ENCODE results near the gene HSD11B1.

GRCh38 chr1:208051890-208052595, 141.1 kb upstream of the CD34 start:
- RRBS = no CpG with 5 or more reads among the region's 10 CpGs

DNA sequence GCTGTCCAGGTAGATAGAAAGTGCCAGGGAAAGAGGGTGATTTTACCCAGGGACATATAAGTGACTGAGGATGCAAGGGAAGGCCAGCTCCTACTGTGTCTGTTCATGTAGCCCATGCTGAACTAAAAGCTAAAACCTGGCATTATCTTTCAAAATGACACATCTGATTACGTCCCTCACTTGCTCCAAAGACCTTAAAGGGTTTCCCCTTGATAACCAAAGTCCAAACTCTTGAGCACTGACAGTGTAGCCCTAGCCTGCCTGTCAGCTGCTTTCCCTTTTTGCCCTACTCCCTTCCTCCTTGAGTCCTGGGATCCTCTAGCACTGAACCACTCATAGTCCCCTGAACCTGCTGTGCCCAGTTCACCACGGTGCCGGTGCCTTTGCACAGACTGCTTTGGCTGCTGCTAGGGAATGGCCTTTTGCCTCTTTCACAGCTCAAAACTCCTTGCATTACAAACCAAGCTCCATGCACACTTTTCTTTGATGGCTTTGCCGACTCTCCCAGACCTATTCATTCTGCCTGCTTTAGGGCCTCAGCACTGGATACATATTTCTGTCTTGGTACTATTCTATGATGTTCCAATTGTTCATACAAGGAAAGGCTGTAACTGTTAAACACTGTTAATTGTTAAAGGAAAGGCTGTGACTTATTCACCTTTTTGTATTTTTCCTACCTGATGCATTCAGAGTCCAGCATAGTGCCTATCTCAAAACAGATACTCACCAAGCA, 67.4 kb downstream of the PLXNA2 start:
- RRBS = no CpG with 5 or more reads among the region's 4 CpGs

DNA sequence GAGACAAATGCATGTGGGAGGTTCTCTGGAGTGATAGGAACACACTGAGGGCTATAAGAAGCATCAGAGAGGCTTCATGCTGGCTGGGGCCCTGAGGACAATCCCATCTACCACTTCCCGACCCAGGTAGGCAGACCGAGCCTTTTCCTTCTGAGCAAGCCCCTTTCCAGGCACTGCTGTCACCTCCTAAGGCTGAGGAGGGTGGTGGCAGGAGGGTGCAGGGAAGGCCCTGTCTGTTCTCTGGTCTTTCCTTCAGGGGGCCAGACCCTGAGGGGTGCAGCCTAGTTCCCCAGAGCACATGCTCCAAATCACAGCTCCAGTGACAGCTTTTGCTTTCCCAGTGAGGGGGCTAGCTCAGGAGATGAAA, 63.1 kb downstream of the PLXNA2 start:
- RRBS = no CpG with 5 or more reads among the region's 2 CpGs

GRCh38 chr1:208183956-208185016, 59.9 kb downstream of the PLXNA2 start:
- RRBS = no CpG with 5 or more reads among the region's 8 CpGs

- RRBS = no CpG with 5 or more reads among the region's 11 CpGs
Measured at GRCh38 chr1:208198129-208198747, 45.9 kb downstream of the PLXNA2 start.

DNA sequence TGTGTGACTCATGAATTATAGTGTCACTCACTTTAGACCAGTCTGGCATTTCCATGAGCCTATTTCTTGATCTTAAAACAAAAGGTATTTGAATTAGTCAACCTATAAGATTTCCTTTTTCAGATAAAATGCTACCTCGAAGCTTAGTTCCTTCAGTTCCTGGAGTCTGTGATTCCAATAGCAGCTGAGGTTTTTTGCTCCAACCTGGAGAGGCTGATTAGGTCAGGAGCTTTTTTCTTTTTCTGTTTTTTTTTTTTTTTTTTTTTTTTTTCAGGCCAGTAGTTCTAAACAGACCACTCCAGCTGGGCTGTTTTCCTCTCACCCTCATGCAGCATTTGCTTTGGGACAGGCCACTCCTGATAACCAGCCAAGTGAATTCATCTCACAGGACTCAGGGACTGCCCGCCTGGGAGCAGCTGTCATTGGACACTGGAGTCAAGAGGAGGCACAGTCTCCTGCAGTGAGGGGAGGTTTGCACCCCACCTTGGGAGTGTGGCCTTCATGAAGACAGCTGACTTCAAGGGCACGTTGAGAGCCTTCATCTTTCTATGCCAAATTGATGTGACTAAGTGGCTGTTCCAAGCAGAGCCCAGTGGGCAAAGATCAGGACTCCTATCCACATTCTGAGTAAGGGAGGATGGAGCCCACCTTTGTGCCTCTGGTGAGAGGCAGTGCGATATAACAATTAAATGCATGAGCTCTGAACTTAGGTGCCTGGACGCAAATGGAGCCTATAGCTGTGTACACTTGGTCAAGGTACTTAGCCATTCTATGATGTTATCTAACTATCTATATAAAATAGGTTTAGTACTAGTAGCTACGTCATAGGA, 22.8 kb downstream of the PLXNA2 start:
- RRBS = no CpG with 5 or more reads among the region's 6 CpGs

GRCh38 chr1:208245219-208245669, 1.1 kb upstream of the PLXNA2 start:
- RRBS = no CpG with 5 or more reads among the region's 20 CpGs

DNA sequence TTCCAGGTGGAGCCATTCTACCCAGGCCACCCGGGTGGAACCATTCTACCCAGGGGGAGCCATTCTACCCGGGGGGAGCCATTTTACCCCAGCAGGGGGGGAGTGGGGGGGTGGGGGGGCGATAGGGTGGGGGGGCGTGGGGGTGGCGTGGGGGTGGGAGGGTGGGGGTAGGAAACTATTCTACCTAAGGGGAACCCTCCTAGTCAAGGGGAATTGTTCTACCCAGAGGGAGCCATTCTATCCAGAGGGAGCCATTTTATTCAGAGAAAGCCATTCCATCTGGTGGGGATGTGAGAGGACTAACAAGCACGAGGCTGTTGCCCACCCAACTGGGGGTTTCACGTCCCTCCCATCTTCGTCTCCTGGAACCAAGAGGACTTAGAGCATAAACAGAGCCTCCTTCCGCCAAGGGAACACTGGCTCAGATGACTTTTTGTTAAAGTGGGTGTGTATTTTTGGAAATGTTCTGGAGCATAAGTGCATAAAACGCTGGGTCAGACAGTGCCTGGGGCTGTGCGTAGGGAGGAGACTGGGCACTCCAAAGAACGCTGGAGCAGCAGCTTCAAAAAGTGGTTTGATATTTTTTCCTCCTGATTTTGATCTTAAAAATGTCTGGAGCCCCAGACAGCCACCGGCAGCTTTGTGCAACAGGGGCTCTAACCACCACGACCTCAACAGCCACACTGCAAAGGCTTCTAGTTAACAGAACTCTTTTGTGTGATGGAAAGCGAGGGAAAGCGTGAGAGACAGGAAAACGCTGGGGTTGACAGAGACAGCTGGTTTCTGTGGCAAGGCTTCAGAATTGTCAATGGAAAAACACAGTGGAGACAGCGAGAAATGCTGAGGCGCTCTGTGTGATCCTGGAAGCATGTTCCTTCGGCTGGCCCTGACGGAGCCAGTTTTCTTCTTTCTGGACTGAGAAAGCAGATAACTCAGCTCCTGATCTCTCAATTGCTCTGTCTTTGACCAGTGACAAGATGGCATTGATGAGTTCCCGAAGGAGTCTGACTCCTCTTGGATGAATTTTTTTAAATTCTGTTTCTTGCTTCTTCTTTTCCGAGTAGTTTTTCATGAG, 363.6 kb upstream of the CAMK1G start:
- RRBS = 67% methylated on average over 1 of the region's 23 CpGs

DNA sequence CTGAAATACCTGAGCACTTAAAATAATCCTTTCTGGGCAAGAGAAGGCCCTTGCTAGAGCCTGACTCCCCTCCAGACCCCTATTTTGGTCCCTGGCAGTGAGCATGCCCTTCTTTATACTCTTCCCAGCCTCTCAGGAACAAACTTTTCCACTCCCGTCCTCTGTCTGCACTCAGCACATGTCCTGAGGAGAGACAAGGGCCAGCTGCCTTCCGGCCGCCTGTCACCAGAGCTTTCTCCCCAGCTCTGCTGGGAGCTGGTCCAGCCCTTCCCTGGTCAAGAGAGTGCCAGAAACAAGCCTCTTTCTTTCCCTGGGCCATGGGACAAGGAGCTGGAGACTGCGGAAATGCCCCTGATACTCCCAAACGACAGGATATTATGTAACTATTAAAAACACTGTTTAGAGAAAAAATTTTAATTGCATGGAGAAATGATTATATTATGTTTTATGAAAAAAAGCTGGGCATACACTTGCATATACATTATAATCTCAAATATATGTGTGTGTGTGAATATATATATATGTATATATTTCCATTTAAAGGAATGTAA, 10.4 kb downstream of the LAMB3 start:
- RRBS = no CpG with 5 or more reads among the region's 5 CpGs

GRCh38 chr1:209650846-209651736, 1.1 kb downstream of the LAMB3 start:
- RRBS = no CpG with 5 or more reads among the region's 8 CpGs

GRCh38 chr1:209657049-209657770, 5.0 kb upstream of the LAMB3 start:
- RRBS = no CpG with 5 or more reads among the region's 7 CpGs

GRCh38 chr1:209704584-209705033, at the start of gene HSD11B1:
TSS of gene HSD11B1 (plus strand) at chr1:209704846.
- RRBS = no CpG with 5 or more reads among the region's 7 CpGs

- RRBS = no CpG with 5 or more reads among the region's 2 CpGs
Measured at GRCh38 chr1:209732784-209733212, 23.1 kb upstream of the TRAF3IP3 start.

DNA sequence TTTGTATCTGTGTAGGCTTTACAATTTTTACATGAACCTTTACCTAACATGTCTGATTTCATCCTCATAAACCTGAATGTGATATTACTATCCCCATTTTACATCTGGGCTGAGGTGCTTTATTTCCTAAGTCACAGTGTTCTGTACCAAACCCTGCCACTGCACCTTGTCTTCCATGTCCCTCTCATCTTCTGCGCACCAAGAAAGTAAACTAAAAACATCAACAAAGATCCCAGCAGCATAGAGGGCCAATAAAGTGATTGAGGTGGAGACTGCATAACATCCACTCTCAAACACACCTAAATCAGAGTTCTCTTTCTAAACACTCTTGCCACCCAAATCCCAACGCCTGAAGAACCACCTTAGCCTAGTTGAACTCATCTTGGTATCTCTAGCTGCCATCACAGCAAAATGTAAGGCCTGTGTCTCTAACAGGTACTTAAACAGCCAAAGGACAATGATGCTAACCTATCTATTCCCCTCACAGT, 1.7 kb downstream of the IRF6 start:
- RRBS = no CpG with 5 or more reads among the region's 2 CpGs

- RRBS = no CpG with 5 or more reads among the region's 2 CpGs
Measured at GRCh38 chr1:209883225-209883925, 54.6 kb upstream of the SYT14 start.

DNA sequence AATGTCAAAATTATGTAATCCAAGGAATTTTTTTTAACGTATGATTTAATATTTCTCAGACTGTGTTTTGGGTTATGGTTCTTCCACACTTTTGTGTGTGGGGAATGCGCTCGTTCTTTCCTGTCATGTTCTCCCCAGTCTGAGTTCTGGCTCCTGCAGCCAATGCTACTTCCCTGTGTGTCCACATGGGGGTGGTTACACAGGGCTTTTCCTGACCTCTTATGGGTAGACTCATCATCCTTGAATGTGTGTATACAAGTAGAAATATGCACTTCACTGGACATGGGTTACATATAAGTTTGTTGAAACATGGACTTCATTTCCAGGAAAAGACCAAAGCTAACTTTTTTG, 7.2 kb downstream of the SERTAD4 start:
- RRBS = no CpG with 5 or more reads among the region's 3 CpGs

DNA sequence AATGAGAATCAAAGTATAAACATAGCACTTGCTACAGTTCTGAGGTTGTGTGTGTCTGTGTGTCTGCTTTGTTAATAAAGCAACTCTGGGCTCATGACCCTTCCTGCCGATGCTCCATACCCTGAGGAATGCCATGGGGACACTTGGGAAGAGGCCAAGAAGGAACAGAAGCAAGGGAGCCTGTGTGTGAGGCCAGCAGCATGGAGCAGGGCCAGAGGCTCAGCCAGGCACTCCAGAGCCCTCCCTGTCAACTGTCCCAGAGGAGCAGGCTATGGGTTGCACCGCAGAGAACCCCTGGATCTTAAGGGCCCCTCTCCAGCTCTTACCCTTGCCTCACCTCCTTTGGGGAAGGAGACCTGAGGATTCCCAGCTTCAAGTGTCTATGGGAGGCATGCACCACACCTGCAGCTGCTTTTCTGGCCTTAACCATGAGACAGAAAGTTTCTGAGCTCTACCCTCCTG, 353.6 kb downstream of the HHAT start:
- RRBS = no CpG with 5 or more reads among the region's 2 CpGs

- RRBS = no CpG with 5 or more reads among the region's 5 CpGs
Measured at GRCh38 chr1:211521239-211521982, 29.4 kb upstream of the RD3 start.

- RRBS = no CpG with 5 or more reads among the region's 4 CpGs
Measured at GRCh38 chr1:211560610-211560967, 18.4 kb downstream of the SLC30A1 start.

- RRBS = no CpG with 5 or more reads among the region's 5 CpGs
Measured at GRCh38 chr1:211723294-211723700, 47.9 kb upstream of the NEK2 start.

All from non-pigmented ciliary epithelial cell (primary cell).